Epithelial cell of alveolus of lung (primary cell): ENCODE measurements around the genes CRY2 and LARGE2.

GRCh38 chr11:44883164-44883519, 67.5 kb downstream of the TP53I11 start:
- RAMPAGE, long total RNA: no peak
- RRBS: no CpG with 5 or more reads among the region's 9 CpGs

GRCh38 chr11:44912165-44912534, 38.5 kb downstream of the TP53I11 start:
- RAMPAGE, long total RNA: no peak
- RRBS: no CpG with 5 or more reads among the region's 9 CpGs

DNA sequence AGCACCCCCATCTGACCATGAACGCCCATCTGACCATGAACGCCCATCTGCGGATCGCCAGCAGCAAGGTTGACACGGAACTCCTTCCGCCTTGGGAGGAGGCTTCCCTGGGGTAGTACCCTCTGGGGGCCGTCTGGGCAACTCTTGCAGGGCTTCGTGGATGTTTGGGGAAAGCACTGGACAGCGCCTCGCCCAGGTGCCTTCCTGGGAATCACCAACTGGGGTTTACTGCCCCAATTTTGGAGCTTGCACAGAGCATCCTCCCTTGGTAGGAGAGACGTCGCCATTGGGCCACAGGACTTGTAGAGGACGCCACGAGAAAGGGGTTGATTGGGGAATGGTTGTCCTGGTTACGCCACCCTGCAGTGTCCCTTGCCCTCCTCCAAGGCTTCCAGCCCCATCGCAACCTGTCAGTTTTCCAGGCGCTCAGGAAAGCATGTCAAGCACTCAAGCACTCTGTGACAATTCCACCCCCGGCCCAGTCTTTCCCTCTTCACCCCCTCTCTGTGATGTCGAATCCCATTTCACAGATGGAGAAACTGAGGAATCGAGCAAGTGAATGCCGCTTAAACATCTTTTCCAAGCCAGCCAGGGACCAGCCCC, 944 bp upstream of the PRDM11 start:
- RAMPAGE, long total RNA: no peak
- RRBS: no CpG with 5 or more reads among the region's 21 CpGs

- RAMPAGE, long total RNA: no peak
- RRBS: no CpG with 5 or more reads among the region's 4 CpGs
Measured at GRCh38 chr11:45148179-45148503, 1.7 kb downstream of the PRDM11 start.

DNA sequence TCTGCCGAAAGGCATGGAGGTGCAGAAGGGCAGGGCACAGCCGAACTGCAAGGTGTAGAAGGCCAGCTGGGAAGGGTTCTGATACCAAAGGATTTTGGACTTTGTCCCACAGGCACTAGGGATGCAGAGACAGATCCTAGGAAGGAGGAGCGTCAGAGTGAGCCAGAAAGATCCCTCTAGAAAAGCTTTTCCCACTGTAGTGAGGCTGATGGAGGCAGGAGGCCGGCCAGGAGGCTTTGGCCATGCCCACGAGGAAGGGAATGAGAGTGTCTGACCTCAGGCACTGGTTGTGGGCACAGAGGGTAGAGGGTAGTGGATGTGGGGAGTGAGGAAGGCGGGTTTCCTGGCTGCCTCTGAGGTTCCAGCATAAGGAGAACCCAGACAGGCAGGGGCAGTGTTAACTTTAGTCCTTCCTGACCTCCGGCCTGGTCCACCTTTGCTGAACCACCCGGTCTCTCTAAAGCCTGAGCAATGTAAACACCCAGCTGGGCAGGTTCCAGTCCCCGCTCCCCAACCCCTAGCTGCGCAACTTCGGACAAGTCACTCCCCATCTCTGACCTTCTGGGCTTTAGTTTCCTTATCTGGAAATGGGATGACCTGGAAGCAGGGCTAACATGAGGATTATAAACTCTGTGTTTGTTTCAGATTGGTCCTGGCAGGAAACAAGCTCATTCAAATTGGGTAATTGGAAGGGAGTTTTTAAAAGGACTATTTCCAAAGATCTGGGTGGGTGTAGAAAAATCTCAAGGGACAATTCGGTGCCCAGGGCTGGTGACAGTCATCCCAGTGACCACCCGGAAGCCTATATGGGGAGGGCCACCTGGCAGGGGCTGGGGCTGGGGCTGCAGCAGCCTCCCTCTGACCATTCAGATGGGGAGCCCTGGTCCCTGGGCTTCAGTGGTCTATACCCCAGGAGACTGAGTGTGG, 108.1 kb upstream of the SYT13 start:
- RAMPAGE, long total RNA: no peak
- RRBS: no CpG with 5 or more reads among the region's 13 CpGs

DNA sequence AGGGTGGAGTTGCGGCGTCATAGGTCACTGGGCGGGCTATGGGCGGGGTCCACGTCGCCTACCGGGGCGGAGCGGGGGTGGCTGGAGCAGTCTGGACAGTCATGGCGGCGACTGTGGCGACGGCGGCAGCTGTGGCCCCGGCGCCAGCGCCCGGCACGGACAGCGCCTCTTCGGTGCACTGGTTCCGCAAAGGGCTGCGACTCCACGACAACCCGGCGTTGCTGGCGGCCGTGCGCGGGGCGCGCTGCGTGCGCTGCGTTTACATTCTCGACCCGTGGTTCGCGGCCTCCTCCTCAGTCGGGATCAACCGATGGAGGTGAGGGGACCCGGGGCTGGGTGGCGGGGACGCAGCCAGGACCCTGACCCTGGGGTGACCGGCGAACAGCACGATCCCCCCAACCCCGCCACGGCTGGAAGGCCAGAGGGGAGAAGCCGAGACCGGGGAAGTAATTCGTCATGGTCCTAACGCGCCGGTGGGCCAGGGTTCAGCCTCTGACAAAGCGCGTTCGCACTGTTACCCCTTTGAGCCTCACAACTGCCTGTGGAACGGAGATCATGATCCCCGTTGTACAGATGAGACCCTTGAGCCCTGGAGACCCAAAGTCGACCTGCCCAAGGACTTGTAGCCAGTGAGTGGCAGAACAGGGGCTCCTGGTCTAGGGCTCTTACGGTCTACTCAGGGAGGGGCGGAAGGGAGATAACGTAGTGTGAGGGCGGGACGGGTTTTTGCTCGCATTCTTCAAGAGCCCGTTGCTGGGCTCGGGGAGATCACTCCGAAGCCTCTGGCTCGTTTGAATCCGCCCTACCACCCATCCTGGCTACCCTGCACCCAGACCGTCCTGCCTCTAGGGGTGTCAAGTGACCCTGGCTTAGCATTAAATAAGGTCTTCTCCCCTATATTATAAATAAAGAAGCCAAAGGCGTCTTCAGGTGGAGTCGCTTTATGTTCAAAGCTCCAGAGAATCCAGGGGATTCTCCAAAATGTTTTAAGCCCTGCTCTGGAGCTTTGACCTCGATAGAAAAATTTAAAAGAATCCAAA, at the start of gene CRY2:
Gene CRY2, plus strand, starts transcription at position 86 of the 1,040 bp plus-strand sequence.
- RAMPAGE, long total RNA: no peak
- RRBS: 1% methylated on average over 27 of the region's 76 CpGs

DNA sequence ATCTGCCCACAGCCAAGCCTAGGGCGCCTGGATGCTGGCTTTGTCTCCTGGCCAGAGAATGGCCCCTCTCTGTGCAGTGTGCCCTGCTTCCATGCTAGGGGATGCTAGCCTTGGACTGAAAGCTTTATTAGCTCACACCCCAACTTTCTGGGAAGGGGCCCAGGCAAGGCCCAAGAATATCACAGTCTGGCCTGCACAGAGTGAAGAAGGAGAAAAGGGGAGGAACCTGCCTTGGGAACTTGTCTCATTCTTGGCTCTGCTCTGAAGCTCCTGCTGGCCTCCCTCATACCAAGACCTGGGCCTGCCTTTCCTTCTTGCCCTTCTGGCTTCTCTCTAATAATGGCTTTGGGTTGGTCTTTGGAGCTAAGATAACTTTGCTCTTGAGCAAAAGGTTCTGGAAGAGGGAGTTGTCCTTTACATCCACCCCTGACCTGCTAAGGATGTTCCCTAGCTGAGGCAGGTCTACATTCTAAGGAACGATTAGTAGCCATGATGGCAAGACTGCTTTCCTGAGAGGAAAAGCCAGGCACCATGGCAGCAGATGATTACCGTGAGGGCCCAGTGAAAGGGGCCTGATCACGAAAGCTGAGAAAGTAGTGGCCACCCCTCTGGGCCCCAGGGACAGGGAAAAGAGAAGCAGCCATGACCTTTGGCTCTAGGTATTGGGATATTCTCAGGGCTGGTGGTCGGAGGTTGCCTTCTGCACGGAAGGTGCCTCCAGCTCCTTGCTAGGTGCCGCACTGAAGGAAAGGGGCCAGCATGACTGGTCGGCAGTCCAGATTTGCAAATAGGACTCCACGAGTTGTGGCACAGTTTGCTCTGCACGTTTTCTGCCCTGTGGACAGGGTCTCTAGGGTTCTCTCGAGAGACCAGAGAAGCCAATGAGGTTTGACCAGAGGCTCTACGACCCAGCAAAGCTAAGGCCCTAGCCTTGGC, 1.5 kb upstream of the MAPK8IP1 start:
- RAMPAGE, long total RNA: no peak
- RRBS: no CpG with 5 or more reads among the region's 12 CpGs

- RAMPAGE, long total RNA: no peak
- RRBS: 2% methylated on average over 66 of the region's 100 CpGs
Measured at GRCh38 chr11:45921936-45922990, at the start of gene LARGE2. LARGE2 (plus strand) TSS chr11:45922656.

DNA sequence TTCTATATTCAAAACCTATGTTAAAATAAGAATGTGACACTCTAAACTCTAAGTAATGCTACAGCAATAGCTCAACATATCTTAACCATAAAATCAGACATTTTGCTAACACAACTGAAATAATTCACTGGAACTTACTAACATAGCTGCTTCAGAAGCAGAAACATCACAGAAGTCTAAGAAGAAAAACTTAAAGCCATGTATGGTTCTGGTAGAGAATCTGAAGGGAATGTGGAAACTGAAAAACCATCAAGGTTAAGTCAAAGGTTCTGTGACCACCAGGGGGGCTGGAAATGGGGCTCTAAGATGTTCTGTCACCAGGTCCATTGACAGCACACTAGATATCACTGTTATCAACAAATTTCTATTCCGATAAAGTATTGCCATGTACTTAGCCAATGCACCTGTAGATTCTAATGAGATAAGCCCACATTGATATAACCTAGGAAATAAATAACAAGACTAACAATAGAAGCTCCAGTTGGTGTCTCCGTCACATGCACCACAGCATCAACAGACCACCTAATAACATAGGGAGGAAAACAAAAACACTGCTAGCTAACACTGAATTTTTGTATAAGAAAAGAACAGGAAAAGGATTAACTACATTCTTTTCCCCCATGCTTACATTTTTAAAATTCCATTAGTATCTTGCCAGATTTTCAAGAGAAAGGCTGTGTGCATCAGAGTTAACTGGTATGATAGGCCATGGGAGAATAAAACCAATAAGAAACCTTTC, 78.7 kb downstream of the LARGE2 start:
- RAMPAGE, long total RNA: no peak
- RRBS: no CpG with 5 or more reads among the region's 2 CpGs

DNA sequence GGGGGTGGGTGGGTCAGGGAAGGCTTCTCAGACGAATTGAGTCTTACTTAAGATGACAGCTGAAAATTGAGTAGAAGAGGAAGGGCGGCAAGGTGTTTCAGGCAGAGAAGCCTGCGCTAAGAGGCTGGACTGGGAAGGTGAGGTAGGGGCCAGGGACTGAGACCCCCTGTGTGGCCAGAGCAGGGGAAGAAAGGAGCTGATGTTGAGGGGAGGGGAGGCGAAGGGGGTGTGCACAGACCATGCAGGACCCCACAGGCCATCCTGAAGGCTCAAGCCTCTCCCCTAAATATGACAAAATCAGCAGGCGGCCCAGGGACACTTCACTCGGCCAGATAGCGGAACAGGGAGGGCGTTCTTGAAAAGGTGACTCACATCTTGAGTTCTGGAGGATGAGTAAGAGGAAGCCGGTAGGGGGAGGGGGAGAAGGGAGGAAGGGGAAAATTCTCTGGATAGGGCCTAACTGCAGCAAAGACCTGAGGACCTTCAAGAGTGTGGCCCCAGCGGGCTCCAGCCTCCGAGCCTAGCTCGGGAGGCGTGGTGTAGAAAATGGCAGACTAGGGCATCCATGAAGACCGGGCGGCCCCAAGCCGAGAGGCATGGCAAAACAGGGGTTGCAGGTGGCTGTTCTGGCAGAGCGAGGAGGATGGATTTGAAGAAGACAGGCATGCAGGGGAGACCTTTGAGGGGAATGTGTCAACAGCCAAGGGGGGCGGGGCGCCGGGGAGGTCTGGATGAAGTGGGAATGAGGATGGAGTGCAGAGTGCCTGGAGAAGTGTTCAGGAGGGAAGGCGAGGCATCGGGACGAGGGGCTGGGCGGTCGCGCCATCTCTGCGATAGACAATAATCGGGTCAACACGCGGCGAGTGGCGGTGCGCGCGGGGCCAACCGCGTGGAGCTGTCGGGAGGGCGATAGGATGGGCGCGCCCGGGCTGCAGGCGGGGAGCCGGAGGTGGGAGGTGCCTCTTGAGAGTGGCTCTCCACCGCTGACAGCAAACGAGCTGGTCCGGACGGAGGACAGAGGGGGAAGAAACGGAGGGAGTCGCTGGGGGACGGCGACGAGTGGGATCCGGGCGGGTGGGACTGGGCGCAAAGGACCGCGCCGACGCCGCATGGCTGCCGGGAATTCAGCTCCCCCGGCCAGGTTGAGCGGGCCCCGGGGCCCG, 40.2 kb upstream of the CREB3L1 start:
- RAMPAGE, long total RNA: no peak
- RRBS: 2% methylated on average over 19 of the region's 66 CpGs

GRCh38 chr11:46250252-46250812, 27.1 kb upstream of the CREB3L1 start:
- RAMPAGE, long total RNA: no peak
- RRBS: no CpG with 5 or more reads among the region's 3 CpGs

DNA sequence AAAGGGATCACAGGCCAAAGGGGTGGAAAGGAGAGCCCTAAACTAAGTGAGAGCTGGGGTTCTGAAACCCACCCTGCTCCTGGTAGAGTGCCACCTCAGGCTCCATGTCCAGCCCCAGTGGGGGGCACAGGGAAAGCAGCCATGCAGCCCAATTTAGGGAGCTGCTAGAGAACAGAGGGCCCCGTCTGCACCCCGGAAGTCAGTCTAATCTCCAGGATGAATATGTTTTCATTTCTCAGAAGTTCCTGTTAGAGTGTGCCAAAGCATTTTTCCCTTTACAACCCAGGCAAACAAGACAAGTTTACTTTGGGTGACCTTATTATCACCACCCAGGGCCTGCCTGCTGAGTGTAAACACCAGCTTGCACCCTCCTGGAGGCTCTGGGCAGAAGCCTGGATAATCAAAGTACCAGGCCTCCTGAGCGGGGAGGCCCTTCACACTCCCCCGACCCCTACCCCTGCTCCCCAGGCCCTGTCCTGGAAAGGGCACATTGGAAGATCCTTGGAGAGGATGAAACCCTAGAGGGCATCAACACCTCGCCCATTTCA, 3.7 kb upstream of the CREB3L1 start:
- RAMPAGE, long total RNA: no peak
- RRBS: no CpG with 5 or more reads among the region's 5 CpGs

DNA sequence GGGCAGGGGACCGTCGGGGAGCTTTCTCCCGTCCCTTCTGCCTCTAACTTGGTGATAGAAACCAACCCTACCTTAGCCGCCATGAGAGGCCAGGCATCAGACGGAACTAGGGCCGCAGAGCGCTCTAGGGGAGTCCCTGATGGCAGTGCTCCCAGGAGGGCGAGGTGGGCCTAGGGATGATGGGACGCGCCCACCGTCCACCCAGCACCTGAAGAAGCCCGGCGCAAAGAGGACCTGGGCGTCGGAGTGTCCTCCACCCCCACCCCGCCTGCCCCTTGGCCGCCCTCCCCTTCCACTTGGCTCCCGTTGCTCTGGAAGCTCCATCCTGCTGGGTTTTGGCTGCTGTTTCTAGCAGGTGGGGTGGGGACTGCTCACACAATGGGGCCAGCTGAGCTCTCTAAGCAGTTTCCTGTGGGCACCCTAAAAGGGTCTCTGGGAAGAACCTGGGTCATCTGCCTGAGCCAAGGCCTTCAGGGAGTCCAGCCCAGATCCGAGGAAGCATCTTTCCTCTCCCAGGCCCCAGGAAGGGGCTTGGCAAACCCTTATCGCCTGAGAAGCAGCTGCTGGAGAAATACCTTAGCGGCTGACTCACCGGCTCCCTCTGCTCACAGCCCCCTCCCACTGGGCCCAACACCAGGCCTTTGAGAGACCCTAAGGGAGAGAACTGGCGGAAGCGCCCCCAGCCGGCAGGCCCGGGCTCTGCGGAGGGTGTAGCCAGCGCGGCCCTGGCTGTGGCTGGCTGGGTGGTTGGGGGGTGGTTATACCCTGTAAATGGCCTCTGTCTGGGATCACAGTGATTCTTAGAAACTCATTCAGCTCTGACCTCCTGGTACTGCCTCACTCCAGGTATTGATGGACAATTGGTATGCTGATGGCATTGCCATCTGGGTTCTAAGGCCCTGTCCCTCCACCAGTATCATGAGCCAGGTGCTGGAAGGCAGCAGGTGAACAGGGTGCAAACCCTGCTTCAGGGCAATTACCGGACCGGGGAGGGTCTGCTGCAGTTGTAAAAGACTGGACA, 19.3 kb downstream of the CREB3L1 start:
- RAMPAGE, long total RNA: no peak
- RRBS: 5% methylated on average over 4 of the region's 31 CpGs

DNA sequence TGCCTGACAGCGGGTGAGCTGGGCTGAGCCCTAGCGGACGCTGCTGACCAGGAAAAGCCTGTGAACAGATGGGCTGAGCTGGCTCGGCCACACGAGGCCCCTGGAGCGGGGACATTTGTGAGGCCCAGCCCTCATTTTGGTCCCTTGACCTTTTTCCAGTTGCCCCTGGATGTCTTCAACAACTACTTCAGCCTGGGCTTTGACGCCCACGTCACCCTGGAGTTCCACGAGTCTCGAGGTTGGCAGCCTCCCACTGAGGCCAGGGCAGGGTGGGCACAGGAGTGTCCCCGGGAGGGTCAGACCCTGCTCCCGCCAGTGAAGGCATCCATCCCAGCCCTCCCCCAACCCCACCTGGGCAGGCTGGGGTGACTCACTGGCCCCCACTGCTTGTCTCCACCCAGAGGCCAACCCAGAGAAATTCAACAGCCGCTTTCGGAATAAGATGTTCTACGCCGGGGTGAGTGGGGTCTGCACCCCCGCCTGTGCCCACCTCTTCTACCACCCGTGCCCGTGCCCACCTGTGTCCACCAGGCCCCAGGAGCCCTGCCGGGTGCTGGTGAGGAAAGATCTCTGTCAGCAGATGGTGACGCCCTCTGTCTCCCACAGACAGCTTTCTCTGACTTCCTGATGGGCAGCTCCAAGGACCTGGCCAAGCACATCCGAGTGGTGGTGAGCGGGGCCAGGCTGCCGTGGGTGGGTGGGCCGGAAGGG, 7.3 kb upstream of the MDK start:
- RAMPAGE, long total RNA: no peak
- RRBS: 94% methylated on average over 3 of the region's 25 CpGs

DNA sequence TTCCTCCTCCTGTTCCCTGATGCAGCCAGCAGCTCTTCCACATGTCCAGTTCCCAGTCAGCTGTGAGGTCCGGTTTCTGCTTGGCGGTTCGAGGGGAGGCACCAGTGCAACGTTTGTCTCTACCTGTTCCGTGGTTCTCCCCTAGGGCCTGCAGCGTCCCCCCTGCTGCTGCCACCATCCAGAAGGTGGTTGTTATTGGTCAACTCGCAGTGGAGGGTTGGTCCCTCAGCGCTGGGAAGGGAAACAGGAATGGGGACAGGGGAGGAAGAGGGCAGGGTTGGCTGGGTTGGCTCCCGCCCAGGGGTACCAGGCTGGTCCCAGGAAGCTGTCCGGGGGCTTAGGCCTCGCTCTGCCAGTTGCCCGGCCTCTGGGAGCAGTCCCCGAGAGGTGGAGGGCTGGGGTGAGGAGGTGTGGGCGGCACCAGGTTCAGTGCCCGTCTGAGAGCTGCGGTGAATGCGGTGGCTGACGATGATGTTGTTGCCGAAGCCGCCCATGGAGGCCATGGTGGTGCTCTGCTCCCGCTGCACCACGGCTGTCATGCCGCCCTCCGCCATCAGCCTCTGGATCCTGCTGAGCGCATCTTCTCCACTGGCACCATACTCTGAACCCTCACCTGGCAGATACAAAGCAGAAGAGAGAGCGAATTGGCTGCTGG, 5.9 kb upstream of the CHRM4 start:
- RAMPAGE, long total RNA: no peak
- RRBS: no CpG with 5 or more reads among the region's 26 CpGs

GRCh38 chr11:46693437-46694088, 6.9 kb downstream of the ARHGAP1 start:
- RAMPAGE, long total RNA: no peak
- RRBS: 86% methylated on average over 1 of the region's 4 CpGs

GRCh38 chr11:46701366-46701880, 592 bp downstream of the ZNF408 start:
- RAMPAGE, long total RNA: no peak
- RRBS: 1% methylated on average over 9 of the region's 22 CpGs

DNA sequence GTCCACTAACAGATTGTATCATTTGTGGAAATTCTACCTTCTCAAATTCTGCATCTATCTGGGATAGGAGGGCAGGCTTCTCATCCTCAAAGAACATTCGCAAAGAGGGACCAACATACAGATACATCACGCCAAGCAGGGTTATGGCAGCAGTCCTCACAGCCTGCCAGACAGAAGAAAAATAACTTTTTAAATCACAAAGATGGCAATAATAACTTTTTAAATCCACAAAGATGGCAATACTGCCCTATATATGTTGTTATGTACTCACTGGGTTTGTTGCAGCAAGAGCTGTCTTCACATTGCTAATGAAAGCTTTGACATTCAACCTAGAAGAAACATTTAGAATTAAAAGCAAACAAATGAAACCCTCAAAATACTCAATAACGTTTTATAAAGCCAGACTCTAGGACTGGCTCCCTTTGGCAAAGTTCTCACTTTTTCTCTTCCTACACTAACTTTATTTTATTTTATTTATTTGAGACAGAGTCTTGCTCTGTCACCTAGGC, 61.2 kb downstream of the F2 start:
- RAMPAGE, long total RNA: no peak
- RRBS: no CpG with 5 or more reads among the region's 3 CpGs

- RAMPAGE, long total RNA: no peak
- RRBS: 1% methylated on average over 13 of the region's 34 CpGs
Measured at GRCh38 chr11:46826094-46827054, 19.7 kb downstream of the CKAP5 start.

GRCh38 chr11:46885993-46886288, 32.4 kb downstream of the LRP4 start:
- RAMPAGE, long total RNA: no peak
- RRBS: no CpG with 5 or more reads among the region's 1 CpG